Right atrium auricular region (tissue), 2 donors: ENCODE results near the genes CDK5, AGAP3 and WDR86.

GRCh38 chr7:150974386-150975456, 3.4 kb downstream of the KCNH2 start:
- PRO-cap: unidirectional peak, plus-strand start at chr7:150974761; unidirectional peak, plus-strand start at chr7:150975265
- RAMPAGE, long total RNA, 2 experiments: no peak in any of the 2 experiments

DNA sequence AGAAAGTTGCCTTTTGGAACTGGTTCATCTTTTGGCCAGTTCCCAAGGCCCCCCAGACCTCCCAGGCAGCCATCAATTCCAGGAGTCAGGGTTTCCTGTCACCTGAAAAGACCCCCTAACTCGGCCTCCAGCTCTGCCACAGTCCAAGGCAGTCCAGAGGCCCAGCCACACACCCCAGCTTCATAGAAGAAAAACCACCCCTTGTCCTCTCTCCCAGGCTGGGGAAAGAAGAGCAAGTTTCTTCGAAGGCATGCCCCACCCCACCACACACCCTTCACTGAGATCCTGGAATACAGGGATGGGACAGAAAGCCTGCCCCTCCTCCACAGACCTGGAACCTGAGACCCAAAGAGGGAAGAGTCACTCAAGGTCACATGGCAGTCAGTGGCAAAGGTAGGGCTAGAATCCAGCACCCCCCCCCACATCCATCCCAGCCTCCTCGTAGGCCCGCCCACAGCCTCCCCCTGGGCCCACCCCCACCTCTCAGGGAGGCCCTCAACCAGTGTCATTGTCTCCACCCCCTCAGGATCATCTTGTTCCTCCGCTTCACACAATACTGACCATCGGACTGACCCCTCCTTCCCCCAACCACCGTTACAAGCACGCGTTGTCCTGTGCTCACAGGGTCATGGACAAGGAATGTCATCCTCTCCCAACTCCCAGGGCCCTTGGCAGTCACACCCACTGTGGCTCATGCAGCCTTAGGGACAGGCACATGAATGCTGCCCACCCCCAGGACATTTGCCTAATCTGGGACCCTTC, 1.6 kb downstream of the KCNH2 start:
- PRO-cap: bidirectional peak, plus-strand start at position 684 of the sequence, minus-strand start at position 340 of the sequence
- RAMPAGE, long total RNA, 2 experiments: no peak in any of the 2 experiments

- PRO-cap: no peak
- RAMPAGE, long total RNA, 2 experiments: no peak in any of the 2 experiments
These were observed 8.7 kb downstream of the ABCB8 start for GRCh38 chr7:151036922-151037436.

GRCh38 chr7:151057530-151058610, at the start of gene CDK5:
CDK5 (minus strand) TSS chr7:151057897.
- PRO-cap: bidirectional peak, plus-strand start at chr7:151058137, minus-strand start at chr7:151057920; bidirectional peak, plus-strand start at chr7:151058254, minus-strand start at chr7:151058434
- RAMPAGE, long total RNA, 2 experiments: start-site peak on the minus strand in 2 of 2 experiments, at chr7:151057894-151057951 at its widest, 22 to 91 reads per replicate

DNA sequence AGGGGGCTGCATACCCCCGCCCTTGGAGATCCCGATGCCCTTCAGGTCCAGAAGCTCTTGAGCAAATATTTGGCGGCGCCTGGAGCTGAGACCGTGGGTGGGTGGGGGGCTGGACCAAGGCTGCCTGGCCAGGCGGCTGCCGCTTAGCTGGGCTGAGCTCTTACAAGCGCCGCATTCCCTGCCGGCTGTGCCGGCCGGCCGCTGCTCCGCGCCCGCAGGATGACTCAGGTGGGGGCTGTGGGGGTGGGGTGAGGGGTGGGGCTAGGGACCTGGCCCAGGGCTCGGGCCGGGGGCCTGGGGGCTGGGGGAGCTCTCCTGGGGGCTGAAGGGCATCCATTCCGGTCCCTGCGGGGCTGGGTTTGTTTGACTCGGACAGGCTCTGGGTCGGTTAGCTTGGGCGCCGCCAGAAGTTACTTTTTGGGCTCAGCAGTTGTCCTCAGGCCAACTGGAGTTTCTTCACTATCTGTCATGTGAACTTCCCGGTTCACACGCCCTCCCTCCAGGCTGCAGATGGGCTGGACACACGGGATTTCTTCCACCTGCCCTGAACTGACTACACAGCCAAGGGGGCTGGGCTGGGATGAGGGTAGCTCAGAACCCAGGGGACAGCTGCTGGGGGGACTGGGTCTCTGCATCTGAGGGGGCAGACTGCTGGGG, 3.7 kb downstream of the SLC4A2 start:
- PRO-cap: bidirectional peak, plus-strand start at position 174 of the sequence, minus-strand start at position 189 of the sequence
- RAMPAGE, long total RNA, 2 experiments: no peak in any of the 2 experiments

GRCh38 chr7:151077822-151078917, 2.4 kb downstream of the FASTK start:
- PRO-cap: no peak
- RAMPAGE, long total RNA, 2 experiments: no peak in any of the 2 experiments

GRCh38 chr7:151085361-151085769, 910 bp upstream of the AGAP3 start:
- PRO-cap: no peak
- RAMPAGE, long total RNA, 2 experiments: no peak in any of the 2 experiments

DNA sequence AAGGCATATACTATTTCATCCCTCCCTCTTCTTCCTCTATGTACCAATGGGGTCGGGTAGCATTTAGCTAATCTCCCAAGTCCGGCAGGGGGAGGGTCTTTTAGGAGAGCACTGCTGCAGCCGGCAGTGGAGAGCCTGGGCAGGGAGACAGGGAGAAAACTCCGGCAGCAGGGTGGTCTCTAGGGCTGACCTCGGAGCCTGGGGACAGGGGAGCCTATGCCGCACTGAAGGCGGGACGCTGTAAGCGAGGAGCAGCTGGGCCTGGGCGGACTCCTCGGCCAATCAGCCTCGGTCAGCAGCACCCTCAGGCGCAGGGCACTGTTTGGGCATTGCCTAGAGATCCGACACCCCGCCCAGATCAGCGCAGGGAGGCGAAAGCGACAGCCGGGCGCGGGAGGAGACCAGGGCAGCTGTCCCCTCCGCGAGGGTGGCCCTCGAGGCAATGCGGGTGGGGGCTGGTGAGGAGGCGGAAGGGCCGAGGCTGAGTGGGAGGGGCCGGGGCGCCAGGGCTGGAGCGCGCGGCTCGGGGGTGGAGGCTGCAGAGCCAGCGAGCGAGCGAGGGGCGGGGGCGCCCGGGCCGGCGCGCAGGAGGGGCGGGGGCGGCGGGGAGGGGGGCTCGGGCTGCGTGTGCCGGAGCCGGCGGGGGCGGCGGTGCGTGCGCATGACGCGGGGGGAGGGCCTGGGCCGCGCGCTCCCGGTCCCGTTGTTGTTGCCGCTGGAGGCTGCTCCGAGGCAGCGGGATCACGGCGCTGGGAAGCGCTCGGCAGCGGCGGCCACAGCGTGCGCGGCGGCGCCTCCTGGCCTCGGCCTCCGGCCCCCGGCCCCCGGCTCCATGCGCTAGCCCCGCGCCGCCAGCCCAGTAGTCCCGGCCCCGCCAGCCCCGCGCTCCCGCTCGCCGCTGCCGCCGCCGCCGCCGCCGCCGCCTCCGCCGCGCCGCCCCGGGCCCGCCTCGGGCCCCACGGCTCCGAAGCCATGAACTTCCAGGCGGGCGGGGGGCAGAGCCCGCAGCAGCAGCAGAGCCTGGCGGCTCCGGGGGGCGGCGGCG, at the start of gene AGAP3:
Gene AGAP3 (plus strand): TSS at position 706 of the 1,045 bp plus-strand sequence.
- PRO-cap: bidirectional peak, plus-strand start at position 706 of the sequence, minus-strand start at position 444 of the sequence
- RAMPAGE, long total RNA, 2 experiments: no peak in any of the 2 experiments

- PRO-cap: no peak
- RAMPAGE, long total RNA, 2 experiments: no peak in any of the 2 experiments
These were observed 18.1 kb downstream of the AGAP3 start for GRCh38 chr7:151104042-151105104.

DNA sequence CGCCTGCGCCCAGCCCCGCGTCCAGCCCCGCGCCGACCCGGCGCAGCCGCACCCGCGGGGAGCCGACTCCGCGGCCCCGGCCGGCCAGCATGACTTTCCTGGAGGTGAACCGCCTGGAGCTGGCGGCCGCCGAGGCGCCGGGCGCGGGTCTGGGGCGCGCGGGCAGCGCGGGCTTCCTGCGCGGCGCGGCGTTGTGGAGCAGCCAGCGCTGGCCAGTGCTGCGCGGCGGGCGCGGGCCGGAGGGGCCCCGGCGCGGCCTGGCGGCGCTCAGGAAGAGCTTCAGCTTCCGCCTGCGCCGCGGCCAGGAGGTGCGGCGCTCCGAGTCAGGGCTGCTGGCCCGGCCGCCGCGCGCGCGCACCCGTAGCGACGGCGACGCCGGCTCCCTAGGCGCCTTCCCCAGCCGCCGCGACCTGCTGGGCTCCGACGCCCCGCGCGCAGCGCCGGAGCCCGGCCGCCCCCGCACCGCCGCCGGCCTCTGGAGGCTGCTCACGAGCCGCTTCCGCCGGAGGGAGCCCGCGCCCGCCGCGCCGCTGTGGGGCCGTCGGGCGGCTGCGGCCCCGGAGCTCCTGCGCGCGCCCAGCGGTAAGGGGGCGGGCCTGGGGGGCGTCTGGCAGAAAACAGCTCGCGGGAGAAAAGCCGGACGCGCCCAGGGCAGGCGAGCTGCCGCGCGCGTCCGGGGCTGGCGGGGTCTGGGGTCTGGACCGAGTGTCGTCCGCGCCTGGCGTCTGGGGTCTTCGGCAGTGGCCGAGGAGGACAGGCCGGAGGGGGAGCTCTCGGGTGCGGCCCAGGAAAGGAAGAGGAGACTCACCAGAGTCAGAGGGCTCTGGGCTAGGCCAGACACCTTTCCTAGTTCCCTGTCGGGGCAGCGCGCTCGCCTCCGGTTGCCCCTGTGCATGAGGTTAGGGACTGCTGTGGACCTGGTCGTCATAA, 29.1 kb downstream of the AGAP3 start:
- PRO-cap: no peak
- RAMPAGE, long total RNA, 2 experiments: no peak in any of the 2 experiments

DNA sequence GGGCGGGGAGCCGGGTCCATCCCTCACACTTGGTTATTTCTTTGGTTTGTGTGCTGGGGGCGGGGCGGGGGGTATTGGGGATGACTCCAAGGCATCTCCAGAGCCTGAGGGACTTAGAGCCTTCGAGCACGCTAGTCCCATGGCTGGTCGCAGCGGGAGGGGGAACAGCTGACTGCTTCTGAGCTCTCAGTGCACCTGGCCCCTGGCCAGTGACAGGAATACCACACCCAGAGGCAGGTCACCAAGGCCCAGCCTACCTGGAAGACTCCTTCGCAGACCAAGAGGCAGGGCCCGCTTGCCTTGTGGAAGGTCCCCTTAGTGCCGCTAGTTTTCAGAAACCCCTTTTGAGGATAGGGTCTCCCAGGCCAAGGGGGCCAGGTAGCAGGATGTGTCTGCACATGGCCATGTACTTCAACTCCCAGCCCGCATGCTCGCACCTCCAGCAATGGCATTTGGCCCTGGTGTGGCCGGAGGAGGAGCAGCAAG, 40.3 kb downstream of the AGAP3 start:
- PRO-cap: no peak
- RAMPAGE, long total RNA, 2 experiments: no peak in any of the 2 experiments

DNA sequence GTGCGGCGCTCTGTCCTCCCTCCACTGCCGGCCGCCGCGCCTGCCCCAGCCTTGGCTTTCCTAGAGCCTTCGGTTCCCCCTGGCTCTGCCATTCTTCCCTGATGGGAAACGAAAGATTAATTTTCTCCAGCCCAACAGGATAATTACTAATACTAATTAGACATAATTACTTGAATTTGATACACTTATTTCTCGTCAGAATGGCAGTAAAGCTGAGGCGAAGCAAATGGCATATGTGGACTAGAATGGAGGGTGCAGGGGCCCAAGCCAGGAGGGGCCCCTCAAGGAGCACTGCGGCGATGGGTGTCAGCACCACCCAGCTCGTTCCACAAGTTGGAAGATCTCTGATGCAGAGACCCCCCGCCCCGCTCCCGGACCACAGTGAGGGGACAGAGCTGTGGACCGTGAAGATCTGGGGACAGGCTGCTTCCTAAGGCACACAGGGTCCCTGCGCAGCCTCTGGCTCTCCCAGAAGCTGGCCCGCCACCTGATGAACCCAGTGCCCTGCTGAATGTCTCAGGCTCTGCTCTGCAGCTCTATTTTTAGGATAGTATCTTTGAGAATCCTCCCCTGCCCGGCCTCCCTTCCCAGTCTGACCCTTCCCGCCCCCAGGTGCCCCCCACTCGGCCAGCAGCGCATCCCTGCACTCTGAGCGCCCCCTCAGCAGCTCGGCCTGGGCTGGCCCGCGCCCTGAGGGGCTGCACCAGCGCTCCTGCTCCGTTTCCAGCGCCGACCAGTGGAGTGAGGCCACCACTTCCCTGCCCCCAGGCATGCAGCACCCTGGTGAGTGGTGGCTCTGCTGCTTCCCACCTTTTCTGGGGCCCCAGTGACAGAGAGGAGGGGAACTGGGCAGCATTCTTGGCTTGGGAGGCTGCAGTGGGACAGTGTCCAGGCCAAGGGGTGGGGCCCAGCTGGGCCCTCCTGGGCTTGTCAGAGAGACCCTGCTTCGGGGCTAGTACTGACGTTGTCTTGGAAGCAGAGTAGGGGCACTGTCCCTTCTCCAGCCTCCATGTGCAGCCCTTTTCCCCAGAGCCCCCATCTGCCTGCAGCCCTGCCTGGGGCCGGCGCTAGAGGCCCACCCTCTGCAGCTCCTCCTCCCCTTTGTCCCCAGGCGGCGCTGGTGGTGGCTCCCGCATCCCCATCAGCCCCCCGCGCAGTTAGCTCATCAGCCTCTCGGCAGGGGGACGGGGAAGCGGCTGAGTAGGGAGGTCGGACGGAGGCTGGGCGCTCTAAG, 29.5 kb downstream of the GBX1 start:
- PRO-cap: no peak
- RAMPAGE, long total RNA, 2 experiments: no peak in any of the 2 experiments

- PRO-cap: no peak
- RAMPAGE, long total RNA, 2 experiments: no peak in any of the 2 experiments
These were observed 7.5 kb downstream of the CHPF2 start for GRCh38 chr7:151239359-151240628.

DNA sequence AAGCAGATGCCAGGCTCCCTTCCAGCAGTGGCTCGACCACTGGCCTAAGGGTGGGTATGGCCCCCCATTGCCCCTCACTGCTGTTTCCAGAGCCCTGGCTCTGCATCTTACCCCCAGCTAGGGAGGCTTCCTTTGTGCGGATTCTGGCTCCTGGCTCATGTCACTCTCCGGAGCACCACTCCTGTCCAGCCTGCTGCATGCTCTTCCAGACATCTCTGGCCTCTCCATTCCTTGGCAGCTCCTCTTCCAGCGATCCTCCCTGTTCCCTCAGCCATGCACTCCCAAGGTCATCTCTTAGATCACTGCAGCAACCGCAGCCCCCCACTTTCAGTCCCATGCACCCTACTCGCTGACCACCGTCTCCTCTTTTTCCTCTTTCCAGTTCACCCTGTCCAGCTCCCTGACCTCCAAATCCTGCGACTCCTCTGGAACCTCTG, 6.8 kb upstream of the SMARCD3 start:
- PRO-cap: no peak
- RAMPAGE, long total RNA, 2 experiments: no peak in any of the 2 experiments

GRCh38 chr7:151409516-151410632, at the start of gene WDR86:
WDR86 (minus strand) TSS chr7:151410038.
- PRO-cap: no peak
- RAMPAGE, long total RNA, 2 experiments: no peak in any of the 2 experiments

GRCh38 chr7:151425683-151426304, 14.1 kb downstream of the CRYGN start:
- PRO-cap: no peak
- RAMPAGE, long total RNA, 2 experiments: no peak in any of the 2 experiments

- PRO-cap: no peak
- RAMPAGE, long total RNA, 2 experiments: no peak in any of the 2 experiments
These were observed 10.2 kb downstream of the CRYGN start for GRCh38 chr7:151429643-151430254.

DNA sequence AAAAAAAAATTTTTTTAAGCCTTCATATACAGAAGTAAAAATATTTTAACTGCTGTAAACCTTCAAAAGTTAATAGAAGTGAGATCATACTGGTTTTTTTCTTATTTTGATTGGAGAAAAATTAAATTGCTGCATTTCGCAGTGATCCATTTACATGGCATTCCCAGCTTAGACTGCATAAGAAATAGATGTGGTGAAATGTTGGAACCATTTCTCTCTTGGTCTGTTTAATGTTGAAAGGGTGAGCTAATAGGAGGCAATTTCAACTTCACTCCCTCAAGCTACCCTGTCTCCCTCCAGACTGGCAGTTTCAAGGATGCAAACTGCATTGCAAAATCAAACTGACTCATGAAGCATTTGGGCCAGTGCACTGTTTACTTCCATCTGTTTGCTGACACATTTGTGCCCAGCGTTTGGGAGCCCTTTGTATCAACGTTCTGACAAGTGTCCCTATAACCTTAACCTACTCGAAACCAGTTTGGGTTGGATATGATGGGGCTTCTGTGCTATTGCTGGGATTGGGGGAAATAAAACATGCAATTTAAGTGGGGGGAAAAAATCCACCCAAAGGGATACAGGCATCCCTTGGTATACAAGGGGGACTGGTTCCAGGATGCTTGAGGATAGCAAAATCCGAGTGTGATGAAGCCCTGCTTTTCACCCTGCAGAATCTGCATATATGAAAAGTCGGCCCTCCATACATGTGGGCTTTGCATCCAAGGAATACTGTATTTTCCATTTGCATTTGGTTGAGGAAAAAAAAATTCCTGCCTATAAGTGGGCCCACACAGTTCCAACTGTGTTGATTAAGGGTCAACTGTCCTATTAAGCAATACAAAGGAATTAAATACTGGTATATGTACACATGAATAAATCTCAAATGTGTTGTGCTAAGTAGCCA, 15.7 kb downstream of the RHEB start:
- PRO-cap: unidirectional peak, minus-strand start at position 303 of the sequence
- RAMPAGE, long total RNA, 2 experiments: no peak in any of the 2 experiments

GRCh38 chr7:151508941-151509282, 10.8 kb downstream of the RHEB start:
- PRO-cap: no peak
- RAMPAGE, long total RNA, 2 experiments: no peak in any of the 2 experiments

GRCh38 chr7:151538205-151538643, 18.5 kb upstream of the RHEB start:
- PRO-cap: no peak
- RAMPAGE, long total RNA, 2 experiments: no peak in any of the 2 experiments